Breast (tissue), 4 donors: Measurements from ENCODE around the genes MUC21, PSORS1C1, HLA-B and TNF.

GRCh38 chr6:30826886-30827589 is 57.3 kb upstream of the DDR1 start:
- PRO-cap, 3 experiments, result no peak in any of the 3 experiments
- RRBS, result no CpG with 5 or more reads among the region's 4 CpGs

- PRO-cap, 3 experiments, result no peak in any of the 3 experiments
- RRBS, result no CpG with 5 or more reads among the region's 3 CpGs
Measured at GRCh38 chr6:30983629-30983957, at the start of gene MUC21. MUC21 (plus strand) TSS chr6:30983718.

- PRO-cap, 3 experiments, result no peak in any of the 3 experiments
- RRBS, result no CpG with 5 or more reads among the region's 14 CpGs
Measured at GRCh38 chr6:31021407-31022142, 11.3 kb downstream of the MUC22 start.

- PRO-cap, 3 experiments, result no peak in any of the 3 experiments
- RRBS, result no CpG with 5 or more reads among the region's 3 CpGs
Measured at GRCh38 chr6:31114554-31114938, at the start of gene PSORS1C1. PSORS1C1 (plus strand) TSS chr6:31114800.

DNA sequence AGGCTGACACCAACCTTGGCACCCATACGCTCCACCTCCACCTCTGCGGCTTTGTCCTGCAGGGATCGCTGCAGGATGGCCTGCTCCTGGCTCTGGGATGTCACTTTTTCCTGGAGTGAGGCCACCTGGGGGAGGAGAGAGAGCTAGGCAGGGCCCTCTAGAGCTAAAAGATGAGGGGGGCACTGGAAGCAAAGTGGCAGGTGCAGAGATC is 9.1 kb downstream of the CCHCR1 start:
- PRO-cap, 3 experiments, result no peak in any of the 3 experiments
- RRBS, result no CpG with 5 or more reads among the region's 3 CpGs

DNA sequence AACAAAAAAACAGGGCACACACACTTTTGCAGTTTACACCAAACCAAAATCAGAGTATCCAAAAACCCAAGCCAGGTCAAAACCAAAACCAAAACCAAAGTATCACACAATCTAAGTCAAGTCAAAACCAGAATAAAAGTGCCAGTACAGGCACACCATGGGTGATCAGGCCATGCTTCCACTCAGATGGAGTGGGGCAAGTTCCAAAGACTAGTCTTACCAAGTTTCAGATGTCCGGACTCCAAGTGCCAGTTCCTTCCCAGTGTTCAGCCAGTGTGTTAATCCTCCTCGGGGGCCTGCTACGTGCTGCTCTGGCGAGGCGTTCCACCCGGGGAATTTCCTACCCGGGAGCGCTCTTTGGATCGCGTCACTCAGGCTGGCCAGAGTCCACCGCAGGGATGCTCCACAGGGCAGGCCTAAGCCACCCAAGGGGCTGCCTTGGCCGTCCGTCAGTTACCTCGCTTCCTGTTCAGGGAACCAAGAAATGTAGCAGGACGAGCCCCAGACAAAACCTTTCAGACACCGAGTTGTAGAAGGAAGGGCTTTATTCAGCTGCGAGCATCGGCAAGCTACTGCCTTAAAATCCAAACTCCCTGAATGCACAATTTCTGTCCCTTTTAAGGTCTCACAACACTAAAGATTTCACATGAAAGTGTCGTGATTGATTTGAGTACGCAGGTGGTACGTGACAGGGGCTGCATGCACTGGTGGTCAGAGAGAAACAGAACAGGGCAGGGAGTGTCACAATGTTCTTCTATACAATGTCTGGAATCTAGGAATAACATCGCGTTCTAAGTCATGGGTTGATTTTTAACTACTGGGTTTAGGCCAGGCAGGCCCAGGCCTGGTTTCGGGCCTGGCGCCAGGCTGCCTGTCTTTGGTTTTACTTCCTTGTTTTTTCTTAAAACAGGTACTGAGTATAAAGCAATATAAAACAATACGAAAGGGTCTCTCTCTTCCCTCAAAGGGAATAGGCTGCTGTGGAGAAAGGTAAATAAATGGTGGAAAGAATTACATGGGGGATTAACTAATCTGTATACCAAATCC is 15.6 kb upstream of the POU5F1 start:
- PRO-cap, 3 experiments, result peak in 2 of 3 experiments; most common plus-strand start position 466 of the sequence (in 1); most common minus-strand start position 277 of the sequence (in 1)
- RRBS, result 7% methylated on average over 4 of the region's 26 CpGs

DNA sequence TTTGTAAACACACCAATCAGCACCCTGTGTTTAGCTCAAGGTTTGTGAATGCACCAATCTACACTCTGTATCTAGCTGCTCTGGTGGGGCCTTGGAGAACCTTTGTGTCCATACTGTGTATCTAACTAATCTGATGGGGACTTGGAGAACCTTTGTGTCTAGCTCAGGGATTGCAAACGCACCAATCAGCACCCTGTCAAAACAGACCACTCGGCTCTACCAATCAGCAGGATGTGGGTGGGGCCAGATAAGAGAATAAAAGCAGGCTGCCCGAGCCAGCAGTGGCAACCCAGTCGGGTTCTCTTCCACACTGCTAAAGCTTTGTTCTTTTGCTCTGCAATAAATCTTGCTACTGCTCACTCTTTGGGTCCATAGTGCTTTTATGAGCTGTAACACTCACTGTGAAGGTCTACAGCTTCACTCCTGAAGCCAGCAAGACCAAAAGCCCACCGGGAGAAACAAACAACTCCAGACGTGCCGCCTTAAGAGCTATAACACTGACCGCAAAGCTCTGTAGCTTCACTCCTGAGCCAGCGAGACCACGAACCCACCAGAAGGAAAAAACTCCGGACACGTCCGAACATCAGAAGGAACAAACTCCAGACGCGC is 25.8 kb upstream of the POU5F1 start:
- PRO-cap, 3 experiments, result peak in 2 of 3 experiments; most common plus-strand start position 287 of the sequence (in 2)
- RRBS, result no CpG with 5 or more reads among the region's 15 CpGs

- PRO-cap, 3 experiments, result no peak in any of the 3 experiments
- RRBS, result no CpG with 5 or more reads among the region's 3 CpGs
Measured at GRCh38 chr6:31267566-31268082, 4.3 kb downstream of the HLA-C start.

- PRO-cap, 3 experiments, result peak in 3 of 3 experiments; most common plus-strand start chr6:31356885 (in 2); most common minus-strand start chr6:31357179 (in 3)
- RRBS, result 2% methylated on average over 22 of the region's 70 CpGs
Measured at GRCh38 chr6:31356563-31357249, at the start of gene HLA-B. HLA-B (minus strand) TSS chr6:31357179.

DNA sequence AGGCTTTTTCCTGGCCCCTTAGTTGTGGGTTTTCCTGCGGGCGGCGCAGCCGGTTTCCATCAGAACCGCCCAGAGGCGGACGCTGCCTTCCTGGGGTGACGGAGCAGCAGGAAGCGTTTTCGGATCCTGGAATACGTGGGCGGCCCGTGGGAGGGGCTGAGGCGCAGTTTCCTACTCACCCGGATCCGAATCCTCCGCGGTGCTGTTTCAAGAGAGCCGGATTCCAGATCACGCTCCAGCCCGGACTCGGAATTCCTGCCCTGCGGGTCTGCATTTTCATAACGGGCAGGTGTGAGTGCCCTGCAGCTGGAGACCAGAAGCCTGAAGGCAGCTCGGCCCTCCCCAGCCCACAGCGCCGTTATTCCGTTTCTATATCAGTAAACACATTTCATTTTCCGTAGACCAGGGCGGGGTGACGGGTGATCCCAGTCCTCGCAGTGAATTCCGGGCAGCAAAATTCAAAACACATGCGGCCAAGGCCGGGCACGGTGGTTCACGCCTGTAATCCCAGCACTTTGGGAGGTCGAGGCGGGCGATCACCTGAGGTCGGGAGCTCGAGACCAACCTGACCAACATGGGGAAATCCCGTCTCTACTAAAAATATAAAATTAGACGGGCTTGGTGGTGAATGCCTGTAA is 3.4 kb upstream of the MICA start:
- PRO-cap, 3 experiments, result peak in 3 of 3 experiments; most common plus-strand start position 188 of the sequence (in 3); most common minus-strand start position 84 of the sequence (in 3)
- RRBS, result no CpG with 5 or more reads among the region's 44 CpGs

DNA sequence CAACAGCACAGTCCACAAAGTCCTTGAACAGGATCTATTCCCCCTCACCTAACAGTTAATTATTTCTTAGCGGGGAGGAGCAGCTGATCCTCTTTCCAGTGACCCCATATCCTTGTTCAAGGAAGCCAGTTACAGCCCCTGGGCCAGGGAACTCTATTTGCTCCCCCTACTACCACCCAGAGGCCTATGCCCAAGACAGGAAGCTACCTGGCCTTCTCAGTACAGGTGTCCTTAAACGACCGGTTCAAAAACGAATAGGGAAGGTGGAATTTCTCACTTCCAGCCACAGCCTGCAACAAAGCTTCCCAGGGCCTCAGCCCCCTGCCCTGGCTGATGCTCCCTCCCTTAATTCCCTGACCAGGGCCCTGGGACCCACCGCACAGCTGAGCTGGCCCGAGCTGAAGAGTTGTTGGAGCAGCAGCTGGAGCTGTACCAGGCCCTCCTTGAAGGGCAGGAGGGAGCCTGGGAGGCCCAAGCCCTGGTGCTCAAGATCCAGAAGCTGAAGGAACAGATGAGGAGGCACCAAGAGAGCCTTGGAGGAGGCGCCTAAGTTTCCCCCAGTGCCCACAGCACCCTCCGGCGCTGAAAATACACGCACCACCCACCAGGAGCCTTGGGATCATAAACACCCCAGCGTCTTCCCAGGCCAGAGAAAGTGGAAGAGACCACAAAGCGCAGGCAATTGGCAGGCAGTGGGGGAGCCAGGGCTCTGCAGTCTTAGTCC is 786 bp downstream of the MCCD1 start:
- PRO-cap, 3 experiments, result no peak in any of the 3 experiments
- RRBS, result no CpG with 5 or more reads among the region's 12 CpGs

GRCh38 chr6:31539071-31539349 is 2.8 kb downstream of the DDX39B start:
- PRO-cap, 3 experiments, result no peak in any of the 3 experiments
- RRBS, result no CpG with 5 or more reads among the region's 1 CpG

GRCh38 chr6:31545141-31545751 is 1.2 kb downstream of the ATP6V1G2 start:
- PRO-cap, 3 experiments, result no peak in any of the 3 experiments
- RRBS, result no CpG with 5 or more reads among the region's 7 CpGs

DNA sequence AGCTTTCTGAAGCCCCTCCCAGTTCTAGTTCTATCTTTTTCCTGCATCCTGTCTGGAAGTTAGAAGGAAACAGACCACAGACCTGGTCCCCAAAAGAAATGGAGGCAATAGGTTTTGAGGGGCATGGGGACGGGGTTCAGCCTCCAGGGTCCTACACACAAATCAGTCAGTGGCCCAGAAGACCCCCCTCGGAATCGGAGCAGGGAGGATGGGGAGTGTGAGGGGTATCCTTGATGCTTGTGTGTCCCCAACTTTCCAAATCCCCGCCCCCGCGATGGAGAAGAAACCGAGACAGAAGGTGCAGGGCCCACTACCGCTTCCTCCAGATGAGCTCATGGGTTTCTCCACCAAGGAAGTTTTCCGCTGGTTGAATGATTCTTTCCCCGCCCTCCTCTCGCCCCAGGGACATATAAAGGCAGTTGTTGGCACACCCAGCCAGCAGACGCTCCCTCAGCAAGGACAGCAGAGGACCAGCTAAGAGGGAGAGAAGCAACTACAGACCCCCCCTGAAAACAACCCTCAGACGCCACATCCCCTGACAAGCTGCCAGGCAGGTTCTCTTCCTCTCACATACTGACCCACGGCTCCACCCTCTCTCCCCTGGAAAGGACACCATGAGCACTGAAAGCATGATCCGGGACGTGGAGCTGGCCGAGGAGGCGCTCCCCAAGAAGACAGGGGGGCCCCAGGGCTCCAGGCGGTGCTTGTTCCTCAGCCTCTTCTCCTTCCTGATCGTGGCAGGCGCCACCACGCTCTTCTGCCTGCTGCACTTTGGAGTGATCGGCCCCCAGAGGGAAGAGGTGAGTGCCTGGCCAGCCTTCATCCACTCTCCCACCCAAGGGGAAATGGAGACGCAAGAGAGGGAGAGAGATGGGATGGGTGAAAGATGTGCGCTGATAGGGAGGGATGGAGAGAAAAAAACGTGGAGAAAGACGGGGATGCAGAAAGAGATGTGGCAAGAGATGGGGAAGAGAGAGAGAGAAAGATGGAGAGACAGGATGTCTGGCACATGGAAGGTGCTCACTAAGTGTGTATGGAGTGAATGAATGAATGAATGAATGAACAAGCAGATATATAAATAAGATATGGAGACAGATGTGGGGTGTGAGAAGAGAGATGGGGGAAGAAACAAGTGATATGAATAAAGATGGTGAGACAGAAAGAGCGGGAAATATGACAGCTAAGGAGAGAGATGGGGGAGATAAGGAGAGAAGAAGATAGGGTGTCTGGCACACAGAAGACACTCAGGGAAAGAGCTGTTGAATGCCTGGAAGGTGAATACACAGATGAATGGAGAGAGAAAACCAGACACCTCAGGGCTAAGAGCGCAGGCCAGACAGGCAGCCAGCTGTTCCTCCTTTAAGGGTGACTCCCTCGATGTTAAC is at the start of gene TNF:
TNF (plus strand) TSS at position 438 of the 1,385 bp plus-strand sequence.
- PRO-cap, 3 experiments, result peak in 3 of 3 experiments; most common plus-strand start position 441 of the sequence (in 2); most common minus-strand start position 328 of the sequence (in 2)
- RRBS, result no CpG with 5 or more reads among the region's 30 CpGs

GRCh38 chr6:31621126-31621417 is 557 bp downstream of the PRRC2A start:
- PRO-cap, 3 experiments, result no peak in any of the 3 experiments
- RRBS, result no CpG with 5 or more reads among the region's 17 CpGs

DNA sequence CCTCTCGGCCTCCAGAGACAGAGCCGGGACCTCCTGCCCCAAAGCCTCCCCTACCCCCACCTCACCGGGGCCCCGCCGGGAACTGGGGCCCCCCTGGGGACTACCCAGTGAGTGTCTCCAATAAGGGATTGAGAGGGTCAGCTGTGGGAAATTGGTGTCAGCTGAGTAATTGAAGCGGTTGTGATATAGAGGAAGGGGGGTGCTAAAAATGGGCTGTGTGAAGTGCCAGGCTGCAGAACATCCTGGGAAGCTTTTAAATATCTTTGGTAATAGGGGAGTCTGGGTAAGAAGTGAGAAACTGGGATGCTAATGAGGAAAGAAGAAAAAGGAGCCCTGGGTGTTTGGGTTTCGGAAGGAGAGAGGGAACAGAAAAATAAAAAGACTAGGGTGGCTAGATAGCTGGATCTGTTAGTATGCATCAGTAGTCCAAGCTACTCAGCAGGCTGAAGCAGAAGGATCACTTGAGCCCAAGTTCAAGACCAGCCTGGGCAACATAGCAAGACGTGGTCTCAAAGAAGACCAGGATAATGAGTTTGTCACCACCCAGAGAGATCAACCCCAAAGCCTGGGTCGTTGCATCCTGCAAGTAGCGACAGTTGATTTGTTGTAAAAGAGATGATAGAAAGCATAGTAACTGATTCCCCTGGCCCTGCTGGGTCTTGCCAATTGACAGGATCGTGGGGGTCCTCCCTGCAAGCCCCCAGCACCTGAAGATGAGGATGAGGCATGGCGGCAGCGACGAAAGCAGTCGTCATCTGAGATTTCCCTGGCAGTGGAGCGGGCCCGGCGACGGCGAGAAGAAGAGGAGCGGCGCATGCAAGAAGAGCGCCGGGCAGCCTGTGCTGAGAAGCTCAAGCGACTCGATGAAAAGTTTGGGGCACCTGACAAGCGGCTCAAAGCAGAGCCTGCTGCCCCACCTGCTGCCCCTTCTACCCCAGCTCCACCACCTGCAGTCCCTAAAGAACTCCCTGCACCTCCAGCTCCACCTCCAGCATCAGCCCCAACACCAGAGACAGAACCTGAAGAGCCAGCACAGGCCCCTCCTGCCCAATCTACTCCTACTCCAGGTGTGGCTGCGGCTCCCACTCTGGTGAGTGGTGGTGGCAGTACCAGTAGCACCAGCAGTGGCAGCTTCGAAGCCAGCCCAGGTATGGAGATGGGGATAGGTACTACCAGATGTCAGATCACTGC is 7.0 kb downstream of the PRRC2A start:
- PRO-cap, 3 experiments, result no peak in any of the 3 experiments
- RRBS, result 86% methylated on average over 6 of the region's 29 CpGs

DNA sequence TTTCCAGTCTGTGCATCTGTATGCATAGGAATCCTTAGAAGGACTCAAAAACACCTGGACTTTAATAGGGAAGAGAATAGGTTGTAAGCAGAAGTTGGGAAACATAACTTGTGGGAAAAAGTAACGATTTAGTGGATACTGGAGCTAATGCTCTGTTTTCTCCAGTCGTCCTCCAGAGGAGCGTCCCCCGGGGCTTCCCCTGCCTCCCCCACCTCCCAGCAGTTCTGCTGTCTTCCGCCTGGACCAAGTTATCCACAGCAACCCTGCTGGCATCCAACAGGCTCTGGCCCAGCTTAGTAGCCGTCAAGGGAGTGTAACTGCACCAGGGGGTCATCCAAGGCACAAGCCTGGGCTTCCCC is 12.7 kb downstream of the PRRC2A start:
- PRO-cap, 3 experiments, result peak in 1 of 3 experiments; most common plus-strand start position 126 of the sequence (in 1)
- RRBS, result no CpG with 5 or more reads among the region's 6 CpGs

DNA sequence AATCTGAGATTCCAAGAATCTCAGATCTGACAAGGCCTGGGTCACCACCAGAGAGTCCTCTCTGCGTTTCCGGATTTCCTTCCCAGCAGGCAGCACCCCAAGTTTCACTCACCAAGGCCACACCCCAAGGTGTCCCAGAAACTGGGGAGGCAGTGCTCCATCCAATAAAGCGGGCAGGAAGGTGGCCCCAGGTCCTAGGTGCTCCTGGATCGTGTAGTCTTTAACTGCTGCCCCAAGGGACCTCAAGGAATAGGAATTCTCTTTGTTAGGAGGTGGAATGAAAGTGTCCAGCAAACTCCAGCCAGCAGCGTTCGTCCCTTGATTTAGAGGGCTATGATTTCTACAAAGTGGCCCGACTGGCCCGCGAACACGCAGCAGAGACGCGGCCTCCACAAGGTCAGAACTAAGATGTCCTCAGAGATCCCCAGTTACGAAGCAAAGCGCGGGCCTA is 344 bp downstream of the C6orf47 start:
- PRO-cap, 3 experiments, result no peak in any of the 3 experiments
- RRBS, result no CpG with 5 or more reads among the region's 15 CpGs

DNA sequence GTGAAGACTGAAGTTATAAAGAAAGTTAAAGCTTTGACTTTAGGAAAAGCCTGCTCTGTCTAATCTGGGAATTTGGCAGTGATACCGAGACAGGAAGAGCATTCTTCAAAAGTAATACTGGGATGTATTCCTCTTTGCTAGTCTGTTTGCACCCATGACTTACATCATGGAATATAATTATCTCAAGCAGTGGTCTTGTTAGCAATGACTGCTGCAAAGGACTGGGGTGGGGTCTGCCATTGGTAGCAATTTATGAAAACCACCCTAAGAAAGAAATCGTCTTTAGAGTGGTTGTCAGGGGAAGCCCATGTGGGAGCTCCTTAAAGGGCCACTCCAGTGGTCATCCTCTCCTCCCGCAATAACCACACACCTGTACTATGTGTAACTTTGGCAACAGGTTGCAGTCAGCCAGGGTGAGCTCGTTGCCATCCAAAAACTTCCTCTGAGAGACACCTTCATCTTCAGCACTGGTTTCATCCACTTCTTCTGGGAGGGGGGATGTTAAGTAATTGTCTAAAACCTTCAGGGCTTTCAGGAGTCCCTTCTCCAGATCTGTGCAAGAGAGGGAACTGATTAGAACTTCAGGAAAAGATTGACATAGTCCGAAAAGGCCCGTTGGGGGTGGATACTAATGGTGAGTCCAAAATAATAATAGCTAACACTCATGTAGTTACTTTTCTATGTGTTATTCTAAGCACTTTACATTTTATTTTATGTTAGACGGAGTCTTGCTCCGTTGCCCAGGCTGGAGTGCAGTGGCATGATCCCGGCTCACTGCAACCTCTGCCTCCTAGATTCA is 2.9 kb upstream of the DDAH2 start:
- PRO-cap, 3 experiments, result no peak in any of the 3 experiments
- RRBS, result no CpG with 5 or more reads among the region's 9 CpGs

- PRO-cap, 3 experiments, result no peak in any of the 3 experiments
- RRBS, result no CpG with 5 or more reads among the region's 8 CpGs
Measured at GRCh38 chr6:31819901-31820582, 4.7 kb downstream of the HSPA1A start.